ENCODE results near the genes BTBD19 and KNCN.

DNA sequence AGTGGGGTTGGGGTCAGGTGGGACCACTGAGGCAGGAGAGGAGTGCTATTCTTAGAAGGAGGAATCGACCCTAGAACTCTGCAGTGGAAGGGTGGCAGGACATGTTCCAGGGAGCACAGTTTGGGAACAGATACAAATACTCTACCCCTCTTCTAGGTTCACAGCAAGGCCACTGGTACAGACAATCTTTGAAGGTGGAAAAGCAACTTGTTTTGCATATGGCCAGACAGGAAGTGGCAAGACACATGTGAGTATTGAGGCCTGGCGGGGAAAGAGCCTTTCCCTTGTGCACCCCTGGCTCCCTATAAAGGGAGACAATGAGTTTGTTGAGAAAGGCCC lies 17.7 kb downstream of the KIF2C start:
- PRO-cap: no peak

GRCh38 chr1:44767046-44767982 lies 8.0 kb upstream of the RPS8 start:
- PRO-cap: no peak

- PRO-cap: no peak
These were observed at the start of gene BTBD19 for GRCh38 chr1:44808241-44808943. Gene BTBD19 (plus strand): TSS chr1:44808523.

DNA sequence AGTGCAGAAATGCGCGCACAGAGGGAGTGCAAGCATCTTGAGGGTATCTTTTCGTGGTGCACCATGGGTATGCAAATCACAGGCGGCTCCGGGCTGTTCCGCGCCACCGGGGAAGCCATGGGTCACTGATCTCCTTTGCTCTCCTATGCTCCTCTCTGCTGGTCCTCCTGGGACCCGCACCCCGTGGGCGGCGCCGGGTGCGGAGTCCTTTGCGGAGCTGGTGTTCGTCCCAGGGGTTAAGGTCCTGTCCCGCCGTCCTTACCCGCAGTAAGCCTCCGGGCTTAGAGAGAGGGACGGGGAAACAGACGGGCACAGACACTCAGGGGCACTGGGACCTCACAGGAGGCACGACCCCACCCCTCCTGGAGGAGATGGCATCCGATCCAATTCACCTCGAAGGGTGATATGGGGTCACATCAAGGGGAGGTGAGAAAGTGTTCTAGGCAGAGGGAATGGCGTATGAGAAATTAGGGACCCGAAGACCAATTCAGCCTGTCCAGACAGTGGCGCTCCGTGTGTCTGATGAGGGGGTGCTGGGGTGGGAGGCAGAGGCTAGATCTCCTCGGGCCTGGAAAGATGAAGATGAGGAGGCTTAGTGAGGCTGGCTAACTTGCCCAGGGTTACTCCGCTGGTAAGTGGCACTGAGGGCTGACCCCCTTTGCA lies 11.9 kb downstream of the BTBD19 start:
- PRO-cap: bidirectional peak, plus-strand start at position 96 of the sequence, minus-strand start outside the sequence

DNA sequence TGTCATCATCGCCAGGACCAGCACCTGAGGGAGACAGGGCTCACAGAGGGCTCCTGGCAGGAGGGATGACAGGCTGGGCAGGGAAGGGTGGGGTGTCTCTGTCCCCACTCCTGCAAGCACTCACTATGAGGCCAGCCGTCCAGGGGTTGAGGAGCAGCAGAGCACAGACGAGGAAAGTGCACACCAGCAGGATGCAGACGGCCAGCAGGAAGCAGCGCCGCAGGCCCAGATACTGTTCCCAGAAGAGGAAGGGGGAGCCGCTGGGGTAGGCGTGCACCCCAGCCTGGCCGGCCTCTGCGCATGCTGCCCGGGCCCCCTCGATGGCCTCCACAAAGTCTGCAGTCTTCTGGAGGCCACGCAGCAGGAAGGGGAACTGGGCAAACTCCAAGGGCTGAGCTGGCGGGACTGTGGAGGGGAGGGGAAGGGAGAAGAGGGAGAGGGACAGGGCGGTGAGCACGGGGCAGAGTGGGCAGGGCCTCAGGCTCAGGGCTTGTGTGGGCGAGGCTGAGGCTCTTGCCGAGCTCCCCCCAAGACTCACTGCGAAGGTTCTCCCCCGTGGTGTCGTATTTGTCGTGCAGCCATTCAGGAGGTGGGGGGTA lies 16.6 kb downstream of the PTCH2 start:
- PRO-cap: no peak

- PRO-cap: no peak
These were observed 10.7 kb downstream of the HECTD3 start for GRCh38 chr1:45000272-45000927.

DNA sequence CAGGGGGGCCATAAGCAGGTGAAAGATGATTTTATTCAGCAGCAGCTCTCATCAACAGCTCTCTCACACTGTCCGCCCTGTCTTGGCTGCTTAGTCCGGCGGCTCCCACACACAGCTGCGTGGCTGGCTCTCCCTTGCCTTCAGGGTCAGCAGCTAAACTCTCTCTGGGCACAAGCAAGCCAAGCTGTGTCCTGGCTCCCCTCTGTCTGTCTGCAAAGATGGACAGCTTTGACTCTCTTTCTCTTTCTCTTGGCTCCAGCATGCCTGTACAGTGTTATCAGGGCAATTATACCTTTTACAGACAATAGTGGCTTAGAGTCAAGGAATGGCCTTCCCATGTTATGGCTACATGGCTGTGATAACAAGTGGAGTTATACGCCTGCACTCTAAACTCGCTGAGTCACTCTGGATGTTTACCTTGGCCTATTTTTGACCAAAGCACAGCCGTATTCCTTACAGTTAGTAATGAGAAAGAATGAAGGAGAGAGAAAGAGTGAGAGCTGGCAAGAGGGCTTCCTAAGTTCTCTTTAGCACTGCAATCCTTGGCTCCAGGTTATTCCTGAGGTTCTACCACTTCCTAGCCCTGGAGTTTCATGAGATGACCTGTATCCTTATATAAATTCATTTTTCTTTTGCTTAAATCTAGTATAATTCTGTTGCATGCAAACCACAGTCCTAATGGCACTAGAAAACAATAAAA lies 59.9 kb upstream of the ZSWIM5 start:
- PRO-cap: no peak

DNA sequence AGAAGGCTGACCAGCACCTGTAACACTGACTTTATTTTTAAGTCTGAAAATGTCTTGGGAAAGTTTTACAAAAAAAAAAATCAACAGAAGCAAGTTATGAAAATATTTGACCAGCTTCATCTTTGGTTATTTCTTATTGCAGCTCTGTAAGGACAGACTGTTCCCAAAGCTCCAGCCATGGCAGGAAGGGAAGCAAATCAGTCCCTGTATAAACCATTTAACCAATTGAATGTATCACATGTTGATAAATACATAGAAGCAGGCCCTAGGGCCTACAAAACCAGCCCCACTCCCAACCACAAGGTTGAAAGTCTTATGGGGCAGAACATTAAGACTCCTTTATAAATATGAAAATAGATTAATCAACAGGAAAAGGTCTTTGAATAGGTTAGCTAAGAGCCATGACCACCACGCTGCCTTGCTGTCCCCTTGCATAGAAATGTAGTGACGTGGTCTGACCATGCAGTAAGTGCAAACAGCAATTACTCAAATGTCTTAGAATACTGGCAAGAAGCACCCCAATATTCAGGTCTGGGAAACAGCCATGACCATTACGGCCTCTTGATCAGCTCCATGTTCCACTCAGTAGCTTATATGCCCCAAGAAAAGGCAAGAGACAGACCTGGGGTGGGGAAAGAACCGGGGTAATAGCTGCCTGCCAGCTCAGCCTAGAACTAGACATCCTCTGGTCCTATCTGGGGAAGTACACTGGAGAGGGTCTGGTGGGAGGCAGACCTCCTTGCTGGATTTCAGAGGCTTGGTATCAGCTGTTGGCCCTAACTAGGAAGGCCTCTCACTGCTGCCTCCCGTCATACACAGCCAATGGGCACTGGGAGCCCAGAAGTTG lies 4.1 kb downstream of the TOE1 start:
- PRO-cap: no peak

DNA sequence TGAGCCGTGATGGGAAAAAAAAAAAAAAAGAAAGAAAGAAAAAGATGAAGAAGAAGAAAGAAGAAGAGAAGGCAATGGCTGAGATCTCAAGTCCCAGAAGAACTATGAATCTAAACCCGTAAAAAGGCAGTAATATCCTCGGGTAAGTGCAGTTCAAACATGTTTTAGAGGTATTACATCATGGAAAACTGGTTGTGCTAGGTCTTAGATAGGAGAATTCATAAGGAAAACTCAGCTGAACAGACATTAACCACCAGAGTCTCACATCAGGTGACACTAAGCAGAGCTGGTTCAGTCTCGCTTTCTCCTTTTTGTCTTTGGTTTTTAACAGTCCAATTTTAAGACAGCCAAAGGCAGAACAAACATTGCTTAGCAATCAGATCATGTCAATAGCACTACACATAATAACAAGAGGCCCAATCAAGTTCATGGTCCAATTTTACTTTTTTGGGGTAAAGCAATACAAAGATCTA lies 63.3 kb downstream of the TOE1 start:
- PRO-cap: no peak

DNA sequence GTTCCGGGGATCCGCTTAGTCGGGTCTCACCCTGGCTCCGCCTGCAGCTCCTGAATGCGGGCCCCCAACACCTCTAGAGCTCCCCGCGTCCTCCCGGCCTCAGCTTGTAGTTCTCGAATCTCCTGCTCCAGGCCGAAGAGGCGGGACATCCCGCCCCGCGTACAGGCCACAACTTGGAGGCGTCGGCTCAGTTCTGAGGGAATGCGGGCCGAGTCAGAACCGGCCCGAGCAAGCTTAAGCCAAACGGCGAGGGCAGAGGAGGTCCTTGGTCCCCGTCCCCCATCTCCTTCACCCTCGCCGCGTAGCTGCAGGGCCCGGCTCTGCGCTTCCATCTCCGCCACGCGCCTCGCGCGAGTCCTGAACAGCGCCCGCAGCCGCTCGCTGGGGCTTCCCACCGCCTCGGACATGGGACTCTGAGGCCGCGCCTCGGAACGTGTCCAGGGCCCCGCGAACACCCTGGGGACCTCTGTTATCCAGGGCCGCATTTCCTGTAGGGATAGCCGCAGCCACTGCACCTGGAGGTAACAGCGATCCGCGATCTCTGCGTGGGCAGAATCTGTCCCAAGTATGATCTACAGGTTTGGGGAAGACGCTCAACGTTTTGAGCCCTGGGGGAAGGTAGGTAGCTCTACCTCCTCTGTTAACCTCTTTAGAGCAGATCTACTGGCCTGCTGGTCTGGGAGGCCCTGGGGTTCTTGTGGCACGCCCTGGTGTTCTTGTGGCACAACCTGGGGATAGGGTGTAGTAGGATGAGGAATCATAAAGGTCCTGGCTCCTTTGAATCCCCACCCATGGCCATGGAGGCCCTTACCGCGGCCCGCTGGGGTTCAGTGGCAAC lies 710 bp downstream of the CCDC17 start:
- PRO-cap: no peak

GRCh38 chr1:45804637-45805060 lies 1.2 kb downstream of the MAST2 start:
- PRO-cap: no peak

GRCh38 chr1:46132318-46132430 lies 255 bp downstream of the PIK3R3 start:
- PRO-cap: no peak

DNA sequence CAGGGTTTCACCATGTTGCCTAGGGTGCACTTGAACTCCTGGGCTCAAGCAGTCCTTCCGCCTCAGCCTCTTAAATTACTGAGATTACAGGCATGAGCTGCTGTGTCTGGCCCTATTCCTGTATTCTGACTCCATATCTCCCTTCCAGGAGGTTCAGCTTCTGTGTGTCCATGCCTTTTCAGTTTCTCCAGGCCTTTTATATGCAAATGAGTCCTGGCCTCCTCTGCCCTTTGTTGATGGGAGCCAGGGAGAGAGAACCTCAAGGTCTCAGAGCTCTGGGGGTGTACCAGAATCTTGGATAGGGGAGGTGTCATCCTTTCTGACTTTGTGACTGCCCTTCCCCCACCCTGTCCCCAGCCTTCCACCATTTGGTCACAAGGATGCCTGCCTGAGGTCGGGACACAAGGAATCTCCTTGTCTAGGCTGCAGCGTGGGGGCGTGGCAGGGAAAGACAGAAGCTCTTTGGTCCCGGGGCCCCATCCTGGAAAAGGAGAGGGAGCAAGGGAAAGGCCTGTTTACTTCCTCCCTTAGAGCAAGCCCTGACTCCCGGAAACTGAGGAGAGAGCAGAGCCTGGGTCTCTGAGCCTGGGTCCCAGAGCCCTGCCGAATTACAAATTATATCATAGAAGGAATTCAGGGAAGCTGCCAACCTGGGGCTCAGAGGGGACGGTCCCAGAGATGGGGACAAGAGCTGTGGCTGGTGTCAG lies 18.7 kb downstream of the LURAP1 start:
- PRO-cap: no peak

GRCh38 chr1:46285820-46286742 lies 17.3 kb downstream of the LRRC41 start:
- PRO-cap: no peak

DNA sequence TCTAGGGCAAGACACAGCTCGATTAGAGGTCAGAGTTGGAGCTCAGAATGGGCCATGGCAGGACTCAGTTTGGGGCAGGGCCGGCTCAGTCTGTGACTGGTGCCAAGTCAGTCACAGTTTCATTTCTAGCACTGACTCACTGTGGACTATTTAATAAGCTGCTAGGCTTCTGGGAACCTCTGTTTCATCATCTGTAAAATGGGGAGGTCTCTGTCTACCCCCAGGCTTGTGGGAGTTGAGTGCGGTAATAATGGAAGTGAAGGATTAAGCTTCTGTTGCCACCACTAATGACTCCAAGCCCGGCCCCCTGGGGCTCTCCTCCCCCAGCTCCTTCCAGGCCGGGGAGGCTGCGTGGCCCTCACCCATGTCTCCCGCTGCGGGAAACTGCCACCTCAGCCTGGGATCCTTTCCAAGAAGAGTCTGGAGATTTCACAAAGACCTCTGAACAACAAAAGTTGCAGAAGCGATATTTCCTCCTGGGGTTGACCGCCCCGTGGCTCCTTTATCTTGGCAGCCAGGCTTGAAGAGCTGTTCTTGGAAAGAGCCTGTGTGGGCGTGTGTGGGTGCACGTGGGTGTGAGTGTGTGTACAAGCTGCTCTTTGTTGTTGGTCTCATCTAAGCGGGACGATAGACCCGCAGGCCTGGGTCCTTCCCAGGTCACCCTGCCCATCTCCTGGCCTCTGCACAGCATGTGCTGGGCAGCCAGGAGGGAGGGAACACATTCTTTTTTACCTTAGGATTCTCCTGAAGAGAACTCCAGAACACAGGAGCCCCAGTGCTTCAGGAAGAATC lies 12.9 kb downstream of the TMEM275 start:
- PRO-cap: no peak

GRCh38 chr1:46533167-46533908 lies 2.0 kb downstream of the TMEM275 start:
- PRO-cap: no peak

DNA sequence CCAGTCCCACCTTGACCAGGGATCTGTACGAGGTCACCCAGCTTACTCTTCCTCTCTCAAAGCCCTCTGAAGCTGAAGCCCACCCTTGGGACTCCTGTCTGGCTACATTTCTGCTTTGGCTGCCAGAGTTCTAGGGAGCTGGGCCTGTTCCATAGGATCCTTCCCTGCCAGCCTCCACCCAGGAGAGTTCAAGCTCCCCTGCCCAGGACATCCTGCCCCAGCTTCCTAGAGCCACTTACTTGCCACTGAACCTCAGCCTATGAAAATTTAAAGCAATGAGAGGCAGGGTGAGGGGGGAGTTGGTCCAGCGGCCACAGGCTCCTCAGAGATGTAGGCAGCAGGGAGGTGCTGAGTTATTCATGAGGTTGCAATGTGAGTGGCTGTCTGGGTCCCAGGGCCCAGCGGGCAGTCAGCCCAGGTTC lies at the start of gene KNCN:
KNCN (minus strand) TSS at position 240 of the 422 bp plus-strand sequence.
- PRO-cap: no peak

GRCh38 chr1:46764428-46764894 lies 34.4 kb upstream of the CYP4B1 start:
- PRO-cap: no peak

GRCh38 chr1:46820318-46821386 lies 21.8 kb downstream of the CYP4B1 start:
- PRO-cap: no peak

DNA sequence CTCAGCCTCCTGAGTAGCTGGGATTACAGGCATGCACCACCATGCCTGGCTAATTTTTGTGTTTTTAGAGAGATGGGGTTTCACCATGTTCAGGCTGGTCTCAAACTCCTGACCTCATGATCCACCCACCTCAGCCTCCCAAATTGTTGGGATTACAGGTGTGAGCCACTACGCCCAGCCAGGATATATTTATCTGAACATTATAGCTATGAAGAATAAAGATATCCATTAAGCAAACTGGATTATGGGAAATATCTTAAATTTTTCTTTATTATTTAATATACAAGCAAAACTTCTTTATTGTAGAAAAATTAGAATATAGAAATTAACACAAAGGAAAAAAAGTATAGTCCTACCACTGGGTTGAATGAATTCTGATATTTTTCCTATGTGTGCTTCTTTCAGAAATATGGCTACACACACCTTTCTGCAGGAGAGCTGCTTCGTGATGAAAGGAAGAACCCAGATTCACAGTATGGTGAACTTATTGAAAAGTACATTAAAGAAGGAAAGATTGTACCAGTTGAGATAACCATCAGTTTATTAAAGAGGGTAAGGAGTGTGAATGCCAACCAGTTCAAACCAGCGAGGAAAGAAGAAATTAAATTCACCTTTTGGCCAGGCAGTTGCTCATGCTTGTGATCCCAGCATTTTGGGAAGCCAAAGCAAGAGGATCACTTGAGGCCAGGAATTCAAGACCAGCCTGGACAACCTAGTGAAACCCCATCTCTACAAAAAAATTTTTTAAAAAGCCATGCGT lies 34.7 kb downstream of the CMPK1 start:
- PRO-cap: no peak